Smooth muscle cell (in vitro differentiated cells): Measurements from ENCODE around the gene RNF215.

DNA sequence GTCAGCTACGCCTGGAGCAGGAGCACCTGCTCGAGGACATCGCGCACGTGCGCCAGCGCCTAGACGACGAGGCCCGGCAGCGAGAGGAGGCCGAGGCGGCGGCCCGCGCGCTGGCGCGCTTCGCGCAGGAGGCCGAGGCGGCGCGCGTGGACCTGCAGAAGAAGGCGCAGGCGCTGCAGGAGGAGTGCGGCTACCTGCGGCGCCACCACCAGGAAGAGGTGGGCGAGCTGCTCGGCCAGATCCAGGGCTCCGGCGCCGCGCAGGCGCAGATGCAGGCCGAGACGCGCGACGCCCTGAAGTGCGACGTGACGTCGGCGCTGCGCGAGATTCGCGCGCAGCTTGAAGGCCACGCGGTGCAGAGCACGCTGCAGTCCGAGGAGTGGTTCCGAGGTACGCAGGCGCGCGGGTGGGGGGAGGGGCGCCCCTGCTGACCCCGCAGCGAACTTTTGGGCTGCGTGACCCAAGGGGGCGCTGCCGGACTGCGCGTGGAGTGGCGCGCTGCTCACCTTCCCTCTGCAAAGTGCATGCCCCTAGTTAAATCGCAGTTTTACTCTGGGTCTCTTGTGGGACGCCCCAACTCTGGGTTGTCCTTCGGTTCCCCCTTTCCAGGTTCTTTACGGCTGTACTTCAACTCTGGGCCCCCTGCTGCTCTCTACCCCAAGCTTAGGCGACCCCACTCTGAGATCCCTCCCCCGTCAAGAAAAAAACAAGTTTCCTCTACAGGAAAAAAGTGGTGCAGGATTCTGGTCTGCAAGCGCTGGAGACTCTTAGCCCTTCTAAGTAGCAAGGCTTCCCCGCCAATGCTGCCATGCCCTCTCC is 947 bp downstream of the NEFH start:
- RAMPAGE, long total RNA = start-site peak on the plus strand centred at position 341 of the sequence, 60 bp wide, 51 and 31 reads in 2 replicates

GRCh38 chr22:29580188-29580974 is 532 bp downstream of the NIPSNAP1 start:
- RAMPAGE, long total RNA = no peak

- RAMPAGE, long total RNA = no peak
Observed at GRCh38 chr22:29678012-29678430, 41.8 kb upstream of the CABP7 start.

- RAMPAGE, long total RNA = no peak
Observed at GRCh38 chr22:29695096-29695574, 24.7 kb upstream of the CABP7 start.

GRCh38 chr22:29733338-29733855 is 13.6 kb downstream of the CABP7 start:
- RAMPAGE, long total RNA = no peak

- RAMPAGE, long total RNA = no peak
Observed at GRCh38 chr22:29750702-29751040, 16.1 kb downstream of the ZMAT5 start.

DNA sequence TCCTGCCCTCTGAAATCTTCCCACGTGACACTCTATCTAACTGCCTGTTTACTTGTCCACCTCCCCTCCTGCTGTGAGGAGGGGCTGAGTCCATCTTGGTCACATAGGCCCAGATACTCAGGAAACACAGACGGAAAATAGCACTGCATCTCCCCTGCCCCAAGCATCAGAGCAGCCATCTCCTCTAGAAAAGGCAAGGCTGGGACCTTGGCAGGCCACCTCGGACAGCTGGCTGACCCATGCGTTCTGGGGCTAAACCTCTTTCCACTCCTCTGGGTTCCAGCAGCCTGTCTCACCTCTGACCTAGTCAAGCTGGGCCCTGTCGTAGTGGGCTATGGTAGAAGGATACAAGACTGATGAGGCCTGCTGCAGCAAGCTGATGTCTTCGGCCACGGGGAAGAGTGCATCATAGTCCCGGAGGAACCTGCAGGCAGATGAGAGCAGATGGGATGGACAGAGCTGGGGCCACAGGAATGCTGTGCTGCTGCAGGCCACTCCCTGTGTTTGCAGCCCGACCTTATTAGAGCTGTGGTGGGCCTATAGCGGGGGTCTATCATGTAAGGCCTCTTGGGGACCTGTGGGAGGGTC is 32.1 kb downstream of the ASCC2 start:
- RAMPAGE, long total RNA = no peak

- RAMPAGE, long total RNA = no peak
Observed at GRCh38 chr22:29821081-29821865, 16.8 kb downstream of the ASCC2 start.

DNA sequence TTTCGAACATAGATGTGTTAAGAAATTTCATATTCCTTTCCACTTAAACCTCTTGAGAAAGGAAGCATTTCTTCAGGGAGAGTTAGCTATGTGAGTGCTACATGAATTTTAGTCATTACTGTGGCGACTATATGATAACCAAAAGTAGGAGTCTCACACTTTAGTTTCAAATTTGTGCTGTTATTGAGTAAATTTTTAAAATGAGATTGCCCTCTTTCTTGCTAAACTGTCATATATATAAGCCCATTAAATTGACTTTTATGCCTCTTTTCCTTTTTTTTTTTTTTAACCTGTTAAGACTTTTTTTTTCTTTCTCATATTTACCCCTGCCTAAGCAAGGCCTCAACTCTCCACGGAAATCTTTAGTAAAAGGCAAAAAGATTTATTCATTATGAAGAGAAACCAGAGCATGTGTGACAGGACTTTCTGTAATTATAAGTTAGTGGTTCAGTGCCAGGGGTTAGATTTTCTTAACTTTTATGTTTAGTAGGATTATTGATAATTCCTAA is 27.5 kb downstream of the MTMR3 start:
- RAMPAGE, long total RNA = no peak

DNA sequence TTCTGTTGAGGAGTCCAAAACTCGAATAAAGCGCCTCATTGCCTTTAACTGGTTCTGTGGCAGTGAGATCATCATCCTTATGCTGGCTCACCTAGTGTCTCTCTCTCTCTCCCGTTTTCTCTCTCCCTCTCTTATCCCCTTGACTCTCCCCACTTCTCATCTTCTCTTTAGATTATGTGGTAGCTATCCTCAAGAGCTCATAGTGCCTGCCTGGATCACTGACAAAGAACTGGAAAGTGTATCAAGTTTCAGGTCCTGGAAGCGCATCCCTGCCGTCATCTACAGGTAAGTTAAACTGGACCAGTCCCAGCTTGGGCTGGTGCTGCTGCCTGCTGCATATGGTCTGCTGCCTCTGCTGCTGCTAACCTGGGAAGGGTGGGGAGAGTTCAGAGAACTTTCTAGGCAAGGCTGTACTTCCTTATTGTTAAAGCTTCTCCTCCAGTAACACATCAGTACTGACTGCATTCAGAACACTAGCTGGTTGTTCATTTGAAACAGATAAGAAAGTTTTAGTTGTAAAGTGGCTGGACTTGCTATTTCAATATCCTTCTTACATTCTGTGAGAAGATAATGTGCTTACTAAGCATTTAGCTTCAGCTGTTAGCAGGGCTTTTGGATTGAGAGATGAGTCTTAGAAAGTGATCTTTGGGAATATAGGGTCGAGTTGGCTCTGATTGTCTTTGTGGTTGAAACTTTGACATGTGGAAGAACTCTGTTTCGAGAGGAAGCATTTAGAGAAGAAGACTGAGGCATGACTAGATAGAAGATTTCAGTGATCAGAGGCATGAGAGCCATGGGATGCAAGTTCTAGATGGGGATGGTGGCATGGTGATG is 77.3 kb upstream of the HORMAD2 start:
- RAMPAGE, long total RNA = no peak

DNA sequence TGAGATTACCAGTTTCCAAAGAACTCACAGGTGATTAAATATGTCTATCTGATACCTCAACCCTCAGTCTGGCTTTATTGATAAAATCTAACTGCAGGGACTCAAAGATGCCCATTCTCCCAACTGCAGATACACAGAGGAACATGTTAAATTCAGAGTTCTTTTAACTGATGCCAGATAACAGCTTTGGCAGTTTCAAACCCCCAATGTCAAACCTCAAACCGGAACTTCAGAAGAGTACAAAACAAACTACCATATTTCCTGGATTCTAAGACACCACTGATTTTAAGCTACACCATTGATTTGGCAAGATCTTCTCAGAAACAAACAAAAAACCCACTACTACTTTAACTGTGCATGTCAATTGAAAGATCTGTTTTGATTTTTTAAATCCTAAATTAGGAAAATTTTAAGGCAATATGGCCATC is 17.0 kb upstream of the CASTOR1 start:
- RAMPAGE, long total RNA = no peak

GRCh38 chr22:30325643-30326115 is 1.1 kb downstream of the TBC1D10A start:
- RAMPAGE, long total RNA = no peak

- RAMPAGE, long total RNA = no peak
Observed at GRCh38 chr22:30340041-30340609, 13.4 kb upstream of the TBC1D10A start.

GRCh38 chr22:30352303-30352790 is 4.3 kb downstream of the SF3A1 start:
- RAMPAGE, long total RNA = no peak

- RAMPAGE, long total RNA = no peak
Observed at GRCh38 chr22:30386536-30387825, at the start of gene RNF215. Gene RNF215, minus strand, starts transcription at chr22:30387411.

GRCh38 chr22:30424001-30424571 is 1.5 kb upstream of the MTFP1 start:
- RAMPAGE, long total RNA = no peak

DNA sequence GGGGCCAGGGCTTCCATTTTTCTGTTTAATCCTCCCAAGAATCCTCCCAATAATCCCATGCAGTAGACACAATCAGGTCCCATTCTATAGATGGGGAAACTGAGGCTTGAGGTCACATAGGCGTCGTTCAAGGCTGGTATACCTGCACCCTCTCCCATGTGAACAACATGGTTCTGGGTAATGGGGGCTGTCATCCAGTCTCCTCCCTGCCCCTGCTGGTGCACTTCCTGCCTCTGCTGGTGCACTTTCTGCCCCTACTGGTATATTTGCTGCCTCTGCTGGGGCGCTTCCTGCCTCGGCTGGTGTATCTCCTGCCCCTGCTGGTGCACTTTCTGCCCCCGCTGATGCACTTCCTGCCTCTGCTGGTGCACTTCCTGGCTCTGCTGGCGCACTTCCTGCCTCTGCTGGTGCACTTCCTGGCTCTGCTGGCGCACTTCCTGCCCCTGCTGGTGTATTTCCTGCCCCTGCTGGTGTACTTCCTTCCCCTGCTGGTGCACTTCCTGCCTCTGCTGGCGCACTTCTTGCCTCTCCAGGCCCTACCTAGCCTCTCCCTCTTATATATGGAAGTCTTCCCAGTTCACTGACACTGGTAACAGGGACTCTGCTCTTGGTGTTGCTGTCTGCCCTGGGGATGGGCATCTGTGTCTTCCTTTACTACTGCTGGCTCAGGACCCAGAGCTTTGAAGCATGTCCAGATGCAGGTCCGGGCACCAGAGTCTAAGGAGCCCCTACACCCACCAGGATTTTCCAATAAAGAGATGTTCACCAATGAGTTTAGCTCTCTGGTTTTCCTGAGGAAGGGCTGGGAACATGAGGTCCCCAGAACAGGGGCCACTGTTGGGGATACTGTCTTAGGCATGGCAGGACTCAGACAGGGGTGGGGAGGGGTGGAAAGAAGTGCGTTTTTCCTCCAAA is 10.2 kb downstream of the MTFP1 start:
- RAMPAGE, long total RNA = no peak

GRCh38 chr22:30474943-30475621 is 3.3 kb upstream of the SEC14L3 start:
- RAMPAGE, long total RNA = no peak

GRCh38 chr22:30573599-30573878 is 926 bp downstream of the GAL3ST1 start:
- RAMPAGE, long total RNA = no peak

GRCh38 chr22:30636360-30637001 is 900 bp downstream of the SLC35E4 start:
- RAMPAGE, long total RNA = no peak